Measurements from ENCODE around the genes SRXN1, SLC52A3, RSPO4, C20orf202 and SNPH.

DNA sequence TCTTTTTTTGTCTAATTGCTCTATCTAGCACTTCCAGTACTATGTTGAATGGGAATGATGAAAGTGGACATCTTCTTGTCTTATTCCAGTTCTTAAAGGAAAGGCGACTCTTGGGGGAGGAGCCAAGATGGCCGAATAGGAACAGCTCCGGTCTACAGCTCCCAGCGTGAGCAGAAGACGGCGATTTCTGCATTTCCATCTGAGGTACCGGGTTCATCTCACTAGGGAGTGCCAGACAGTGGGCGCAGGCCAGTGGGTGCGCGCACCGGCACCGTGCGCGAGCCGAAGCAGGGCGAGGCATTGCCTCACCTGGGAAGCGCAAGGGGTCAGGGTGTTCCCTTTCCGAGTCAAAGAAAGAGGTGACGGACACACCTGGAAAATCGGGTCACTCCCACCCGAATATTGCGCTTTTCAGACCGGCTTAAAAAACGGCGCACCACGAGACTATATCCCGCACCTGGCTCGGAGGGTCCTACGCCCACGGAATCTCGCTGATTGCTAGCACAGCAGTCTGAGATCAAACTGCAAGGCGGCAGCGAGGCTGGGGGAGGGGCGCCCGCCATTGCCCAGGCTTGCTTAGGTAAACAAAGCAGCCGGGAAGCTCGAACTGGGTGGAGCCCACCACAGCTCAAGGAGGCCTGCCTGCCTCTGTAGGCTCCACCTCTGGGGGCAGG lies 12.4 kb upstream of the DEFB126 start:
- RRBS, result 57% methylated on average over 4 of the region's 37 CpGs

- RRBS, result no CpG with 5 or more reads among the region's 7 CpGs
Measured at GRCh38 chr20:401731-402384, 6.2 kb upstream of the RBCK1 start.

DNA sequence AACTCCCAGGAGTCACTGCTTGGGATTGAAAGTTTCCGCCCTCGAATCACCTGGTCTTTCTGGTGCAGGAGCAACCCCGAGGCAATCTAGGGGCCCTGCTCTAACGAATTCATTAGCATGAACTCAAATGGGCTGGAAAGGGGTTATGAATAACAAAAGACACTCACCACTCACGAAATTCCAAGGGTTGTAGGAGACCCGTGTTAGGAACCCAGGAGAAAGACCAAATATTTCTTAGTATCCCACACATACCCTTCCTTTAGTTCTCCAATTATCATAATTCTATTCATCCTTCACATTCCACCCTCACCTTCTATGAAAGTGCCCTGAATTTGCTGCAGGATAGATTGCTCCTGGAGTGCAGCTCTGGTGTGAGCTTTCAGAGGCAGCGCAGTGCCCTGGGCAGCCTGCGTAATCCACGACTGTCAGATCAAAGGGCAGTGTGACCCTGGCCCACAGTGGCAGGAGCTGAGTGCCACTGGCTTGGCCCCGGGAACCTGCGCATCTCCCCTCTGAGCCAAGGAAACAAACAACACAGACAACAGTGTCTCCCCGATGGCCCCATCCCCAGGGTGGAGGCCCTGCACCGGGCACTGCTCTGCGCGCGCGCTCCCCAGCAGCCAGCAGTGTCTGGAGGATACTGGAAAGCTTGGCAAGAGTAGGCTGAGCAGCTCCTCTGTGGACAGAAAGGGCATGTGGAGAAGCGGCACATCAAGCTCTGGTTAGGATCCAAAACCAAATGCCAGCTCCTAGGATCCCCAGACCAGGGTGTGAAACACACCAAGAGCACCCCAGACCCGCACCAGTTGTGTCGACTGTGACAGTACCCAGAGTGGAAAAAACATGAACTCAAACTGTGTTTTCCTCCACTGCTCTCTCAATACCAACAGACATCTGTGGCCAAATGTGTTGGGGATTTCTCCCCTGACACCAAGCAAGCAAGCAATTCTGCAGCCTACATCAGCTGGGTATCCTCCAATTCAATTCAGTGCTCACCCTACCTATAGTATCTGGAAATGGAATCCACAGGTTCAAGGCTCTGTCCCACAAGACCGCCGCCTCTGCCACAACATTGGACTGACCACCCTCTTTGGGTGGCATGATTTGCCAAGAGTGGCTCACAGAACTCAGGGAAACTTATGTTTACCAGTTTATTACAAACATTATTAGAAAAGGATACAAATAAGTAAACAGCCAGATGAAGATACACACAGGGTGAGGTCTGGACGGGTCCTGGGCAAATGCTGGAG lies 26.7 kb downstream of the RBCK1 start:
- RRBS, result 74% methylated on average over 4 of the region's 23 CpGs

- RRBS, result no CpG with 5 or more reads among the region's 14 CpGs
Measured at GRCh38 chr20:438333-439141, 23.8 kb downstream of the TBC1D20 start.

- RRBS, result no CpG with 5 or more reads among the region's 14 CpGs
Measured at GRCh38 chr20:595381-596017, 14.6 kb downstream of the TCF15 start.

DNA sequence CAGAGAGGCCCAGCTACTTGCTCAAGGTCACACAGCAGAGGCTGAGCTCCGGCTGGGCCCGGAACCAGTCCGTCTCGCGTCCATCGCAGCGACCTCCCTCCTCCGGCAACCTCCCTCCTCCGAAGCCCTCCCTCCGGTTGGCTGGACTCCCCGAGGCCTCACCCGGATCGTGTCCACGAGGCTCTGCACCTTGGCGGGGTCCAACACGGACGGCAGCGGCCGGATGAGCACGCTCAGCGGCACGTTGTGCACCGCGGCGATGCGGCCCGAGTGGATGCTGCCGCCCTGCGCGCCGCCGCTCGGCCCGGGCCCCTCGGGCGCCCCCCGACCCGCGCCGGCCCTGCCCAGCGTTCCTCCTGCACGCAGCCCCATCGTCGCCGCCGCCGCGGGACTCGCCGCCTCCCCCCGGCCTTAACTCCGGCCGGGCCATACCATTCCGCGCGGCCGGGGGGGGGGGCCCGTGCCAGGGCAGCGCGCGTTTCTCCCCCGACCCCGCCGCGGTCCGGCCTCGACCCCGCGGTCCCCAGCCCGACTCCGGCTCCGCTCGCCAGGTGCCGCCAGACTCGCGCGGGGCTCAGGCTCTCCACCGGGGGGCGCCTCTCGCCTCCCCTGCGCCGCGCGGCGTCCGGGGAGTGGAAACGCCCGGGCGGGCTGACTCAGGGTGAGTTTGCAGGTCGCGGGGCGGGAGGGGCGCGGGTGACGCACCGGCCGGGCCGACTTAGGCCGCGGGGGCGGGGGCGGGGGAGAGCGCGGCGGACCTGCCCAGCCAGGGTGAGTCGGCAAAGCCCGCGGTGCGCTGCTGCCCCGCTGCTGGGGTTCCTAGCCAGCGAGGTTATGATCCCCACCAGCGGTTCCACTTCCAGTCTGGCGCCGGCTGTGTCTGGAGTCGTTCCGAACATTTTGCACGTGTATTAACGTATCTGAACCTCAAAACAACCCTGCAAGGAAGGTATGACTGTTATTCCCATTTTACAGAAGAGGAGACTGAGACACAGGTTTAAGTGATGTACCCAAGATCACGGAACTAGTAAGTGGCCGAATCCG lies at the start of gene SRXN1:
TSS of gene SRXN1 (minus strand) at position 387 of the 1,044 bp plus-strand sequence.
- RRBS, result 1% methylated on average over 72 of the region's 121 CpGs

DNA sequence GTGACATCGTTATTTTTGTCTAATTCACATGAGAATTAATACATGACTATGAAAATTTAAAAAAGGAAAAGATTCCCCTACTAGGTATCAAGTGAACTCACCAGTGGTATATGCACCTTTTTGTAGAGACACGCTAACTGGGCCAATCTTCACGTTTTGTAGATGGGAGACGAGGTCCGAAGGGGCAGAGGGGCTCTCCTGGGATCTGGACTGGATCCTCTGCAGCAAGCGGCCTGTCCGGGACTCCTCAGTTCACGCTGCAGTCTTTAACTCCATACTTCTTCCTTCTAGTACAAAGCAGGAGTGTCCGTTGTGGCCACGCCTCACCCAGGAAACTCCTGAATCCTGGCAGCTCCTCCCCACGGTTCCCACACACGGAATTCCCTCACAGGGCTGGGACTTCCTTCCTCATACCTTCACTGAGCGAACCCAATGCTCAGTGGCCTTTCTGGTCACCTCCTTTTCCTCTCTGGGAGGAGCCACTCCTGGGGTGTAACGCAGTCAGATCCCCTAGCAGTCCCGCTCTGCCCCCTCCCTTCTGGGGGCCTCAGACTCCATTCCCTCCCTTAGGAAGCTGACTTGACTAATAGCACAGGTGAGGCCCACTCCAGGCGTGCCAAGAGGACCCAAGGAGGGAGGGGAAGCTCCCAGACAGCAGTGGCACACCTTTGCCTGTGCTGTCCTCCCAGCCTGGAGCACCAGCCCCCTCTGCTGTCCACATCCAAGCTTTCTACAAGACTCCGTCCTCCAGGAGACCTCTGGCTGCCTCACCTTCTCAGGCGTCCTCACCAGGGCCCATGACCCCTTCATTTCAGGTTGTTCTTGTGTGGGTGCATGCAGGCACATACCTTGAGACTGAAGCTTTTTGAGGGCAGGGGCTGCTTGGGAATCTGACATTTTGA lies at the start of gene SLC52A3:
TSS of gene SLC52A3 (minus strand) at position 305 of the 902 bp plus-strand sequence.
- RRBS, result no CpG with 5 or more reads among the region's 18 CpGs

- RRBS, result 3% methylated on average over 26 of the region's 67 CpGs
Measured at GRCh38 chr20:844198-845312, 11.0 kb downstream of the FAM110A start.

- RRBS, result no CpG with 5 or more reads among the region's 2 CpGs
Measured at GRCh38 chr20:985499-985877, 16.6 kb downstream of the RSPO4 start.

- RRBS, result 19% methylated on average over 25 of the region's 102 CpGs
Measured at GRCh38 chr20:1001723-1002985, at the start of gene RSPO4. Gene RSPO4 (minus strand): TSS chr20:1002311.

- RRBS, result no CpG with 5 or more reads among the region's 3 CpGs
Measured at GRCh38 chr20:1150253-1150546, 31.8 kb downstream of the PSMF1 start.

DNA sequence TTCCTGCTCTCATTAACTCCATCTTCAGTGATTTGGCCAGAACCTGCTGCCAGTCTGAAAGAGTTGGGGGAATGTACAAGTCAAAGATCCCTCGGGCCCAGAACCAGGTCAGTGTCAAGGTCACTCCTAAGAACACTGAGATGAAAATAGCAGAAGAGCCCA lies at the start of gene C20orf202:
TSS of gene C20orf202 (plus strand) at position 9 of the 162 bp plus-strand sequence.
- RRBS, result no CpG with 5 or more reads among the region's 1 CpG

- RRBS, result 1% methylated on average over 35 of the region's 71 CpGs
Measured at GRCh38 chr20:1266003-1267024, at the start of gene SNPH. Gene SNPH (plus strand): TSS chr20:1266294.

GRCh38 chr20:1489152-1490166 lies 1.8 kb downstream of the SIRPB2 start:
- RRBS, result no CpG with 5 or more reads among the region's 8 CpGs

GRCh38 chr20:1536764-1537147 lies 20.7 kb downstream of the SIRPD start:
- RRBS, result no CpG with 5 or more reads among the region's 6 CpGs

- RRBS, result no CpG with 5 or more reads among the region's 2 CpGs
Measured at GRCh38 chr20:1803971-1804086, 91.4 kb upstream of the SIRPA start.

GRCh38 chr20:1893034-1893830 lies 2.0 kb upstream of the SIRPA start:
- RRBS, result no CpG with 5 or more reads among the region's 16 CpGs

GRCh38 chr20:1893831-1894255 lies 1.4 kb upstream of the SIRPA start:
- RRBS, result 91% methylated on average over 4 of the region's 24 CpGs

- RRBS, result no CpG with 5 or more reads among the region's 7 CpGs
Measured at GRCh38 chr20:1916881-1917705, 21.9 kb downstream of the SIRPA start.

GRCh38 chr20:1927843-1928809 lies 32.9 kb downstream of the SIRPA start:
- RRBS, result 90% methylated on average over 1 of the region's 15 CpGs

Measured in BE2C (cell line).